Stomach (tissue), 7 donors: Measurements from ENCODE around the genes C11orf58, LDHAL6A and ZDHHC13.

DNA sequence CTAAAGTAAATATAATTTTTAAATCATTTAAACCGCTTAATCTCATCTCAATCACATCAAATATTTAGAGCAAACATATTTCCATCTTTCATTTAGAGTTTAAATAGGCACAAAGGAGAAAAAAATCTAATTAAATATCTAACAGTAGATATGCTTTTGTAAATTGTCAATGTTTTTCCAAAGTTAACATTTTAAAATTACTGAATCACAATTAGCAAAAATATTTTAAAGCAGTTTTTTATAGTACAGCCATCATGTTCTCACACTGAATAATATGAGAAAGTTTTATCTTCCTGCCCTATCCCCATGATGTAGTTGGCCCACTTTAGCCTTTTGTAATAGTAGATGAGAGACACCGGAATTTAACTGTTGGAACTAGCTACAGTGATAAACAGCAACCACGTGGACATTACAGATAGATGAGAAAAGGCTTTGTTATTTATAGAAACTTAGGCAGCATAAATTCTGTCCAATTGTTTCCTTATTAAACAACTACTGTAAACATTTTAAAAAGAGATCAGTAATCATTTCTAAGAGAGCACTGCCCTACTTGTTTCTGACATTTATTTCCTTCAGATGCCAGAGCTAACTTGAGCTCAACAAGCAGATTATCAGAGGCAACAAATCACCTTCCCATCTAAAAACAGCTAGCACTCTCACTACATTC is 63.3 kb downstream of the SOX6 start:
- PRO-cap, result no peak
- RAMPAGE, long total RNA, 5 experiments, result no peak in any of the 5 experiments
- RRBS, result no CpG with 5 or more reads among the region's 3 CpGs

- PRO-cap, result unidirectional peak, minus-strand start at chr11:16738219; bidirectional peak, plus-strand start at chr11:16738647, minus-strand start at chr11:16738468; unidirectional peak, plus-strand start at chr11:16738895
- RAMPAGE, long total RNA, 5 experiments, result start-site peak on the plus strand in 5 of 5 experiments, at chr11:16738629-16738984 at its widest, 48 to 4,646 reads per replicate; start-site peak on the minus strand in 1 of 5 experiments, at chr11:16738438-16738474 at its widest, 34 reads per replicate
- RRBS, result 2% methylated on average over 7 of the region's 59 CpGs
Observed at GRCh38 chr11:16738106-16739208, at the start of gene C11orf58. TSS of gene C11orf58 (plus strand) at chr11:16738647.

DNA sequence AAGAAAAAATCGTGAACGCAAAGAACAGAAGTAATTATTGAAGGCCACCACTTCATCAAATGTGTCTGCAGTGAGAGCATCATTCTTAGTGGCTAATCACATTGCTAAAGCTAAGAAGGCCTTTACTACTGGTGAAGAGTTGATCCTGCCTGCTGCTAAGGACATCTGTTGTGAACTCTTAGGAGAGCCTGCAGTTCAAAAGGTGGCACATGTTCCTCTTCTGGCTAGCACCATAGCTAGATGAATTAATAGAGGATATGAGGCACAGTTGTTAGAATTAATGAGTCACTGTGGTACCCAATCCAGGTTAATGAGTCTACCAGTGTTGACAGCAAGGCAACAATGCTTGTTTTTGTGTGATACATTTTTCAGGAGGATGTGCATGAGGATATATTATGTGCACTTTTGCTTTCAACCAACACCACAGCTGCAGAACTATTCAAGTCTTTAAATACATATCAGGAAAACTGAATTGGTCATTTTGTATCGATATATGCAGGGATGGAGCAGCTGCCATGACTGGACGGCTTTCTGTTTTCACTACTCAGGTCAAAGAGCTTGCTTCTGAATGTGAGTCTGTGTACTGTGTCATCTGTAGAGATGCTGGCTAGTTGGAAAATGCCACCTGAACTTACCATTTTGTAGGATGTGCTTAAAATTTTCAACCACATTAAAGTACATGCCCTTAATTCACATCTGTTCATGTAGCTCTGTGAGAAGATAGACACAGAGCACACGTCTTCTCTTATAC is 12.1 kb downstream of the C11orf58 start:
- PRO-cap, result no peak
- RAMPAGE, long total RNA, 5 experiments, result no peak in any of the 5 experiments
- RRBS, result no CpG with 5 or more reads among the region's 5 CpGs

DNA sequence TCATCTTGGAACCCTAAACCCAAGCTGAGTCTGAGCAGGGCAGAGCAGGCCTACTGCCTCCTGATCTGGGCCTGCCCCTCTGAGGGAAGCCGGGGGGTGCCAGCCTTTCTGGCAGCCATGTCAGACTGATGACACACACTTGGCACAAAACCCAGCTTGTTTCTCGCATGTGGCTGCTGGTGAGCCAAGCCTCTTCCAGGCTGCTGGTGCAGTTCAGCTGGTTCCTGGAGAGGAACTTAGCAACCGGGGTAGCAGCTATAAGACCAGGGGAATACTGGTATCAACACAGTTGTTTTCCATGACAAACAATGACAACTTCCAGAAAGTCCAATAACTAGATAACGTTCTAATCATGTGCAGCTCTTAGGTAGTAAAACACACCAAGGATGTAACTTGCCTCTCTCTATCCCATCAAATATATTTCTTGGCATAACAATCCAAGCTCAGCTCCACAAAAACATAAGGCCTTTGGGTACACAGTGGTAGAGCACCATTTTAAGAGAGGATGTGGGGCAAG is 71.9 kb downstream of the C11orf58 start:
- PRO-cap, result no peak
- RAMPAGE, long total RNA, 5 experiments, result no peak in any of the 5 experiments
- RRBS, result no CpG with 5 or more reads among the region's 4 CpGs

GRCh38 chr11:17011473-17012754 is 2.3 kb downstream of the PLEKHA7 start:
- PRO-cap, result no peak
- RAMPAGE, long total RNA, 5 experiments, result start-site peak on the minus strand in 2 of 5 experiments, at chr11:17011635-17012502 at its widest, 12 to 35 reads per replicate
- RRBS, result no CpG with 5 or more reads among the region's 13 CpGs

DNA sequence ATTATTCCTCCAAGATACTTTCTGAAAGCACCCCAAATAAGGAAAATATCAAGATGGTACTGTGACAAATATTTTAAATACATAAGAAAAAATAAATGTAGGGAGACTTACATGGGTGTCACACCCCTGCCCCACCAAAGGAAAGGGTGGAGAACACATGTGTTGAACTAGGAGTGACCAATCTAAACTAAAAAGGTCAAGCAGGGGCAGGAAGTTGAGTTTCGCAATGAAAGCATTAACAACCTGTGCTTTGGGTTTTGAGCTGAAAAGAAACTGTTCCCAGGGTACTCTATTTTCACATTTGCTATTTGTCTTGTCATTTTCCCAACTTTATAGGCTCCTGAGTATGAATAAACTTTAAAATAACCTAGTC is 42.9 kb downstream of the PIK3C2A start:
- PRO-cap, result no peak
- RAMPAGE, long total RNA, 5 experiments, result no peak in any of the 5 experiments
- RRBS, result no CpG with 5 or more reads among the region's 1 CpG

DNA sequence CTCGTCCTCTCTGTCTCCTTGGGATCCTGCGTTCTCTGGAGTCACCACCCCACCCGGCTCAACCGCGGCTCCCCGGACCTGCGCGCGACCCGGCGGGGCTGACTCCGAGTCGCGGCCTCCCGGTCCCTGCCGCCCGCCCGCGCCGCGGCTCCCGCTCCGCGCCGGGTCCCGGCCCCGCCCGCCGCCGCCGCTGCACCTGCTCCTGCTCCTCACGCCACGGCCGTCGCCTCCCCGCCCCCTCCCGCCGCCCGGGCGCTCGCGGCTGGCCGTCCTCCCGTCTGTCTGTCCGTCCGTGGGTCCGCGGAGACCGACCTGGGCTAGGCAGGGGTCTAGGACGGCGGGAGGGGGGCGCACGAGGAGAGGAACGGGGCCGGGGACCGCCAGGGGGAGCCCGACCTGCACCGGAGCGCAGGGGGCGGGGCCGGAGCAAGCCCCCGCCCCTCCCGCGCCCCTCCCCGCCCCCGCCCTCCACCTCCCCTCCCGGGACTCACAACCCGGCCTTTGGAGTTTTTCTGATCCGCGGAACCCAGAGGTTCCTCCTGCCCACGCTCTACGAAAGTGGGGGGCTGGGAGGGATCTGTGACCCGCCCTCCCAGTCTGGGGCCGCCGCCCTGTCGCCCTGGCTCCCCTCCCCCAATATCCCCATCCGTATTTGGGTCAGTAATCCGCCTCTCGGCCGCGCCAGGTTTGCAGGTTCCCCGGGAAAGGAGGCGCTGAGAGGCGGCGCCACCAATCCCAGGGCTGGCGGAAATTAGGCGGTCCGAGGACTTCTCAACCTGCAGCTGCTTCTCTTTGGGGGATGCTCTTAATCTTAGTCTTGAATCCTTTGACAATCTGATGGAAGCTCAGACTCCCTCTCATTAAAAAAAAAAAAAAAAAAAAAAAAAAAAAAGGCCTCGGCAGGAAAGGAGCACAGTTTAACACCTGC is 783 bp upstream of the KCNJ11 start:
- PRO-cap, result bidirectional peak, plus-strand start at position 505 of the sequence, minus-strand start at position 354 of the sequence
- RAMPAGE, long total RNA, 5 experiments, result start-site peak on the minus strand in 1 of 5 experiments, centred at positions 121 to 366 of the sequence, 17 to 26 reads per replicate
- RRBS, result under 1% methylated on average over 39 of the region's 89 CpGs

GRCh38 chr11:17533227-17533582 is 11.0 kb downstream of the USH1C start:
- PRO-cap, result no peak
- RAMPAGE, long total RNA, 5 experiments, result no peak in any of the 5 experiments
- RRBS, result no CpG with 5 or more reads among the region's 4 CpGs

- PRO-cap, result no peak
- RAMPAGE, long total RNA, 5 experiments, result no peak in any of the 5 experiments
- RRBS, result no CpG with 5 or more reads among the region's 3 CpGs
Observed at GRCh38 chr11:17939356-17940208, 73.3 kb downstream of the SERGEF start.

- PRO-cap, result no peak
- RAMPAGE, long total RNA, 5 experiments, result no peak in any of the 5 experiments
- RRBS, result 30% methylated on average over 15 of the region's 45 CpGs
Observed at GRCh38 chr11:18455475-18456258, at the start of gene LDHAL6A. TSS of gene LDHAL6A (plus strand) at chr11:18455856.

GRCh38 chr11:18643755-18644245 is 9.7 kb upstream of the SPTY2D1 start:
- PRO-cap, result no peak
- RAMPAGE, long total RNA, 5 experiments, result no peak in any of the 5 experiments
- RRBS, result no CpG with 5 or more reads among the region's 13 CpGs

GRCh38 chr11:18705536-18706732 is 7.4 kb downstream of the TMEM86A start:
- PRO-cap, result unidirectional peak, plus-strand start at chr11:18705900; unidirectional peak, plus-strand start at chr11:18705996; bidirectional peak, plus-strand start at chr11:18706136, minus-strand start at chr11:18706114; bidirectional peak, plus-strand start at chr11:18706481, minus-strand start at chr11:18706443
- RAMPAGE, long total RNA, 5 experiments, result no peak in any of the 5 experiments
- RRBS, result no CpG with 5 or more reads among the region's 68 CpGs

DNA sequence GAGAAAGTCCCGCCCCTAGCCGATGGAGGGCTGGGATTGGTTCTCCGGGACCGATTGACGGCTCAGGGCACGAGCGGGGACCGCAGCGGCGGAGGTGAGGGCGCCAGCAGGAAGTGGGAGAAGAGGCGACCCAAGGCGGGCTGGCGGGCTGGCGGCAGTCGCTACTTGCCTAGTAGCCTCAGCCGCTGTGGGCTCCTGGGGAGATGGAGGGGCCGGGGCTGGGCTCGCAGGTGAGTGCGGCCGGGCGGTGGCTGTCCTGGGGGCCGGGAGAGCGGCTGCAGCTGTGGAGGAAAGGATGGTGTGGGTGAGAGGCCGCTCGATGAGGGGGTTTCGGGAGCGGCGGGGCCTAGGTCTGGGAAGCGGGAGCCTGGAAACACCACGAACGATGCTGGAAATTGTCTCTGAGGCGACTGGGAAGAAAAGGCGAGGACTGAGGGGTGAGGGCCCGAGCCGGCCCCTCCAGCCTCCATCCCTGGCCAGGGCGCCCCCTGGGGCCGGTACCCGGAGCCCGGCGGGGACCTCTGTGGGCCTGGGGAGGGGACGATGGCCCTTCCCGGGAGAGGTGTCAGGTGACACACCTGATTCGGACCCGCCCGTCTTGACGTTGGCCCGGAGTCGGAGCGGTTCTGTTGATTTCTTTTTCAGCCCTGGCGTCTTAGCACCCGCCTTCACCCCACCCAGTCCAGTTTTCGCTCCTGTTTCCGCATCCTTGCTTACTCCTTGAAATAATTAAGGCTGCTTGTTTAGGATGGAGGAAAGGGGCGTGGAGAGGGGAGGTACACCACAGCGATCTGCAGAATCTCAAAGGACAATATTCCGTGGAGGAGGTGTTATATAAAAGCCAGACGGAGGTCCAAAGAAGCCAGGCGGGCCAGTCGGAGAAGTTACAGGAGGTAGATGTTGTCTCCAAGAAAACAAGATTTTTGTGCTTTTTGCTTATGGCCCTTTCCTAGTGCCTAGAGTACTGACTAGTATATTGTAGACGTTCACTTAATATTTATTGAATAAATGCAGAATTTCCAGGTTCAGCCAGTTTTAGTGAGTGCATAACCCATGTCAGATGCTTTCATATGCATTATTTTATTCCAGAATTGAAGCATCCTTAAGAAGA is at the start of gene ZDHHC13:
TSS of gene ZDHHC13 (plus strand) at position 122 of the 1,111 bp plus-strand sequence.
- PRO-cap, result unidirectional peak, plus-strand start at position 133 of the sequence; bidirectional peak, plus-strand start at position 632 of the sequence, minus-strand start at position 628 of the sequence
- RAMPAGE, long total RNA, 5 experiments, result start-site peak on the plus strand in 4 of 5 experiments, centred at positions 87 to 145 of the sequence, 36 to 584 reads per replicate
- RRBS, result 2% methylated on average over 14 of the region's 61 CpGs

- PRO-cap, result no peak
- RAMPAGE, long total RNA, 5 experiments, result start-site peak on the plus strand in 2 of 5 experiments, at chr11:19136642-19136762 at its widest, 15 to 21 reads per replicate
- RRBS, result no CpG with 5 or more reads among the region's 6 CpGs
Observed at GRCh38 chr11:19136468-19137009, 19.6 kb downstream of the ZDHHC13 start.

DNA sequence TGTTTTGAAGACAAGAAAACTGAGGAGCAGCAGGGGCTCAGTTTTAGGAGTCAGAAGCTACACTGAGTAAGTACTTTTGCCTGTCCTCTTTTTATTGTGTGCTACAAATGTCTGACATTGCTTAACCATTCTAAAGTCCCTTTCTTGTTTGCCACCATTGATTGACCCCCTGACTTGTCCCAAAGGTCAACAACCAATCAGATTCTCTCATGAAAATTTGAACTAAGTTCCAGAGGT is 101.2 kb upstream of the E2F8 start:
- PRO-cap, result no peak
- RAMPAGE, long total RNA, 5 experiments, result no peak in any of the 5 experiments

DNA sequence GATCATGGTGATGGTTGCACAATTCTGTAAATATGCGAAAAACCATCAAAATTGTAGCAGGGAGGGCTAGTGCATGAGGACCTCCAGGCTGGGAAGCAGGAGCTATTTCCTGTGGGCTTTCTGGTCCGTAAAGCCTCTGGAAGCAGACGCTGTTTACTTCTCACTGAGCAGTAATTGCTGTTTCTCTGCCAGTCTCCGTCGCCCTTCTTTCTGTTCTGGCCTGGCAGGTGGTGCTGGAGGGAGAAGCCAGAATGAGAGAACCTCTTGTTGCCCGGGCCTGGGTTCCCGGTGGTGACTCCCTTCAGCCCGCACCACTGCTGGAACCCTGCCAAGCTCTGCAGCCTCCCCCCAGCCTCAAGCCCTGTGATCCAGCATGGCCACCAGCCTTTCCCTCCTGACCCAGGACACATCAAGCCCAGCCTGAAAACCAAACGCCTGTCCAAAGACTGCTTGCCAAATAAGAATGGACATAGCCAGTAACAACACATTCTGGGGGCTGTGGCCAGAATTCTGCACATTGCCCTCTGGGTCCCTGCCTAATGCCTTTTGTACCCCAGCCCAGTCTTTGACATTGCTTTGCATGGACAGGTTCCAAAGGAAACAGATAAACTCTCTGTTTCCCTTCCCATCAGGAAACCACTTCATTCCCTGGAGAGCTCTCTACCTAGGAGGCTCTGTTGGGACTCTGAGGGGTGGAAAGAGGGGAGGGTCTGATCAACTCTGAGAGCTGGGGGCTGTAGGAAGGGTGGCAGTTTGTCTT is 201.0 kb upstream of the NAV2 start:
- PRO-cap, result no peak
- RAMPAGE, long total RNA, 5 experiments, result no peak in any of the 5 experiments
- RRBS, result no CpG with 5 or more reads among the region's 9 CpGs

DNA sequence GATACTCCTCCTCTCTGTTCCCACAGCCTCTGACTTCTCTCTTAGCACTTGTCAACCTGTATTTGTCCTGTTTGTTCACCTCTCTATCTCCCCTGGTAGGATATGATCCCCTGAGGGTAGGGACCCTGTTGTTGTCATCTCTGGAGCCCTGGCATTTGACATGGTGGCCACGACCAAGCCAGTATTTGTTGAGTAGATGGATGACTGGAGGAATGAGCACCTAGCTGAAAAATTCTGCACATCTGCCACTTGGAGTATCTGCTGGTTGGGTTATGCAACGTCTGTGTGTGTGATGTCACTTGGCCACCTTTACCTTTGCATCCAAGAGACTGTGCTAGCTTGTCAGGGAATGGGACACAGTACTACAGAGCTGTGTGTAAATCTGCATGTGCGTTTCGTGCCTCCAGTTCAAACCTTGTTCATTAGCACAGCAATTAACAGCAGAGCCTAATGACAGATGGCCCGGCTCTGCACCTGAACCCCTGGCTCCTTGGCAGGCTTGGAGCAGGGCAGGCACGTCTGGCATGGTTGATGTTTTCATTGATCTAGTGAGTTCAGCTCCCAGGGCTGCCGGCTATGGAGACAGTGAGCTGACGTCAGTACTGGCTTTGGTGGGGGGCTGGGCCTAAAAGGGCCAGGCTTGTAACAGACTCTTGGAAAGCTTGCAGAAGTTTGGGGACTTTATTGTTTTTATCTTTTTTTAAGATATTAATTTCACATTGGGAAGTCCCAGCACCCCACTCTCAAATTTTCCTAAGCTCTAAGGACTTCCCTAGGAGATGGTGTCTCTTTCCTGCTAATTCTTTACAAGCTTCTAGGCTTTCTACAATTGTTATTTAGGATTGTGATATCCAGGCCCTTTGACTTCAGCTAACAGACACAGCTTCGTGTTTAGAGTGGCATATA is 188.4 kb upstream of the NAV2 start:
- PRO-cap, result no peak
- RAMPAGE, long total RNA, 5 experiments, result no peak in any of the 5 experiments
- RRBS, result 33% methylated on average over 2 of the region's 9 CpGs

- PRO-cap, result no peak
- RAMPAGE, long total RNA, 5 experiments, result no peak in any of the 5 experiments
- RRBS, result no CpG with 5 or more reads among the region's 6 CpGs
Observed at GRCh38 chr11:19659987-19660634, 52.5 kb upstream of the NAV2 start.

DNA sequence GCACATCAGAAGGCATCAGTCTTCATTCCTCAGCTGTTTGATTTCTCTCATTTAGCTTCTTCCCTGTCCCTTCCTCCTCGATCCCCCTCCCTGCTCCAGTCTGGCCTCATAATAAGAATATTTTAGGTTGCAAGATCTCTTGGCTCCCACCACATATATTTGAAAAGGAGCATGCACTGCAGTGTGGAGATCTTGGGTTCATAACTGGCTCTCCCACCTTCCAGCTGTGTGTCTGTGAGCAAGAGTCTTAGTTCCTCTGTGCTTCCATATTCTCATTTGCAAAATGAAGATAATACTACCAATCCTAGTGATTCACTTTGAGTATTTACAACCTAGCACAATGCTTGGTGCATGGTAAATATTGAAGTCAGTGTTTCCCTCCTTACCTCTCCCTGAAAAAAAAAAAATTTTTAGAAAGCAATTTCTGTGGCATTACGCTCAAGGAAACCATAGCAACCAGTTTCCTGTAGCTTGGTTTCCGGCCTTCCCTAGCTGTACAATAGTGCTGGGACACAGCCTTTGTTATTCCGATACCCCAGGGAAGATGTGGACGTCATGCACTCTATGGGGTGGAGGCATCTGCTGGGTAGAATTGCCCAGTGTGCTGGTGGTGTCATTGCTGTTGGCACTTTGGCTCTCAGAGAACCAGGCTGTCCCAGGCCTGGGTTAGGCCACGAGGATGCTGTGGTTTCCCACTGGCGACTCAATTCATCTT is 36.4 kb upstream of the NAV2 start:
- PRO-cap, result unidirectional peak, plus-strand start at position 599 of the sequence
- RAMPAGE, long total RNA, 5 experiments, result no peak in any of the 5 experiments
- RRBS, result no CpG with 5 or more reads among the region's 7 CpGs

- PRO-cap, result unidirectional peak, minus-strand start at chr11:19715628
- RAMPAGE, long total RNA, 5 experiments, result no peak in any of the 5 experiments
- RRBS, result no CpG with 5 or more reads among the region's 7 CpGs
Observed at GRCh38 chr11:19715377-19715904, 2.8 kb downstream of the NAV2 start.